Left lung (tissue), 1 donor: ENCODE results near the genes AIPL1, MED31 and CTDNEP1.

DNA sequence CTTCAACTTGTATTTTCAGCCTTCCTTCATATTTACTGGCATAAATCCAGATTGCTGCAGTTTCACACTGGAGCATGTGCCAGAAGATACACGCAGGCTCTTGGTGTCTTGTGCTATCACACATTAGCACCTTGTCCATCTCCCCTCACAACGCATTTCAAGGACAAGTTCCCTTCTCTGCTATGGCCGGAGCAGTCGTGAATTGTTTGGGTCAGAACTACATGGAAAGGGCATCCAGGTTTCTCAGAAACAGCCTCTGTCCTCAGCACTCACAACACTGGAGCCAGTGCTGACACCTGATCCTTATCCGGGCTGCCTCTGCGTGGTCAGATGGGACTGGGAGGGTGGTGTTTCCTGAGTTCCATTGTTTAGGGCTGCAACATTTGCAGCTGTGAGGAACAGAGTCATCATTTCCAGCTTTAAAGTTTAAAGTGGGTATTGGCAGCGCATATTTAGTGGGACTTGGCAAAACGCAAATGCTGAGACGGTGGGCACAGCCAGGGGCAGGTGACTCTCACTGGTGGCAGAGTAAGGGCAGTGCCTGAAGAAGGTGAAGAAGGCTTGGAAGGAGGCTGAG, 28.2 kb downstream of the WSCD1 start:
- PRO-cap, result no peak

- PRO-cap, result no peak
Measured at GRCh38 chr17:6104805-6105495, 34.8 kb downstream of the WSCD1 start.

GRCh38 chr17:6191463-6191922, 121.3 kb downstream of the WSCD1 start:
- PRO-cap, result no peak

GRCh38 chr17:6434922-6435239, at the start of gene AIPL1:
AIPL1 (minus strand) TSS chr17:6435121.
- PRO-cap, result no peak

- PRO-cap, result no peak
Measured at GRCh38 chr17:6639401-6639953, 1.0 kb downstream of the KIAA0753 start.

- PRO-cap, result bidirectional peak, plus-strand start at chr17:6651767, minus-strand start at chr17:6651574
Measured at GRCh38 chr17:6651086-6652047, at the start of gene MED31. MED31 (minus strand) TSS chr17:6651605.

- PRO-cap, result no peak
Measured at GRCh38 chr17:6795936-6796826, 20.2 kb downstream of the FBXO39 start.

DNA sequence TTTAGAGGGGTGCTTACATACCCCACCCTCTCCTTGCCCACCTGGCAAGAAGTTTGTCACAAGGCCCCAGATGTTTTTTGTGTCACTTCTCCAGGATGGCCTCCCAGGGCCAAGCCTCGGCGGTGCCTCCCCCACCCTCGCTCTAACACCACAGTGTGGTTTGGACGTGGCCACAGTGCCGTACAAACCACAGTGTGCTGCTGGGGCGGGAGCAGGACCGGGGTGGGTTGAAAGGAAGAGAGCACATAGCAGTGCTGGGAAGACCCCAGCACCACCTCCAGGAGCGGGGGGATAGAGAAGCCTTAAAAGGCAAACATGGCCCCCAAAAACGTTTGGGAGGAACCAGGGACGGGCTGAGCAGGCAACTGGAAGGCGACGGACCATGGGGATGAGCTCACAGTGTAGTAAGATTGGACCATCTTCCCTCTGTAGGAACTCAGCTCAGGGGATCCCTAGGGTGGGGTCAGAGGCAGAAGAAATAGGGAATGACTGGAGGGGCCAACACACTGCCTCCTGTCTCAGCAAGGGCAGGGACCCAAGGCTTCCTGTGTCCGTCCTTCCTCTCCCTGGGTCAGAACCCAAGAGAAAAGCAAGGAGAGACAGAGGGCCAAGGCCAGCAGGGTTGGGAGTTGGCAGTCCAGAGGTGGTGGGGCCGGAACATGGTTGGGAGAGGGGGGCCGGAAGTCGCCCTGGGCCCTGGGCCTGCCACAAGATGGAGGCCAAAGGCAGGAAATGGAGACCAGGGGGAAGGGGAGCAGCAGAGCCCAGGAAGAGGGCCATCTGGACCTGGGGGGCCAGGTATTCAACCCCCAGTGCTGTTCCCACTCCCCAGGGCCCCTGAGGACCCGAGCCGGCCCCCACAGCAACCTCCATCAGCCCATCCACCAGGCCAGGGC, 3.5 kb downstream of the C17orf49 start:
- PRO-cap, result bidirectional peak, plus-strand start at position 192 of the sequence, minus-strand start outside the sequence; bidirectional peak, plus-strand start at position 735 of the sequence, minus-strand start at position 584 of the sequence

DNA sequence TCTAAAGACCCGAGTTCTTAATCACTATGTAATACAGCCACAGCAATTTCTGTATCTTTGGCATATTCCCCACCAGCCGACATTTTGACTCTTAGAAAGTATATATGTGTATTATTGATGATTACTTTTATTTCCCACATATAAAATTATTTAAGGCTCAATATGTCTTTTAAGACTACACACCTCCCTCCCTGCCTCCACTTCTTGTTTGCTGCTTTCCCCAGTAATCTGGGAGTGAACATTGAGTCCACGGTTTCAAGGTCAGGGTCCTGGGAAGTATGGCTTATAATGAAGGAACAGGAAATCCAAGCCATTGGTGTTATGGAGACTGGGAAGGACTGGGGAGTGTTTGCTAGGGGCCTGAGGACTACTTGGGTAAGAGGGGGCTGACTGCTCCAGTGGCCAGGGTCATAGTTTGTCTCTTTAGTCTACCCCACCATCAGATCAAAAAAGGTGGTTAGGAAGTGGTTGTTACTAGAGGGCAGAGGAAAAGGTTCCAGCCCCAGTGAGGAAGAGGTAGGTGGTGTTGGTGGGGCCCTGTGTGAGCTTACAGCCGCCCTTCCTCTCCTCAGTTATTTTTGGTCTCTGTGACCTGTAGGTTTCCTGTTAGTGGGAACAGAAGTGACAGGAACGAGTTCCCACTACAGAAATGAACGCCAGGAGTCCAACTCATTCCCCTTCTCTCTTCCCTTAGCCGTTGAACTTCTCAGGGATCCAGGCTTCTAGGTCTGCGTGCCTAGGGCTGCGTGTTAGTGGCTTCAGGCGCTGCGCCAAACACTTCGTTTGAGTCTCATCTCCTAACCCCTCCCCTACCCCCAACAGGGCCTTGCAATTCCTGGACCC, 755 bp upstream of the SLC16A13 start:
- PRO-cap, result no peak

- PRO-cap, result no peak
Measured at GRCh38 chr17:7120585-7121069, 6.0 kb upstream of the ASGR2 start.

GRCh38 chr17:7223573-7223751, 3.7 kb downstream of the ACADVL start:
- PRO-cap, result no peak

GRCh38 chr17:7224736-7224905, 4.9 kb downstream of the ACADVL start:
- PRO-cap, result no peak

GRCh38 chr17:7250900-7251853, at the start of gene CTDNEP1:
CTDNEP1 (minus strand) TSS chr17:7251734.
- PRO-cap, result bidirectional peak, plus-strand start at chr17:7251741, minus-strand start at chr17:7251705

- PRO-cap, result no peak
Measured at GRCh38 chr17:7280417-7280696, 1.2 kb upstream of the SLC2A4 start.

- PRO-cap, result no peak
Measured at GRCh38 chr17:7289323-7289722, 5.1 kb downstream of the YBX2 start.

- PRO-cap, result no peak
Measured at GRCh38 chr17:7296168-7296968, 1.9 kb upstream of the YBX2 start.

DNA sequence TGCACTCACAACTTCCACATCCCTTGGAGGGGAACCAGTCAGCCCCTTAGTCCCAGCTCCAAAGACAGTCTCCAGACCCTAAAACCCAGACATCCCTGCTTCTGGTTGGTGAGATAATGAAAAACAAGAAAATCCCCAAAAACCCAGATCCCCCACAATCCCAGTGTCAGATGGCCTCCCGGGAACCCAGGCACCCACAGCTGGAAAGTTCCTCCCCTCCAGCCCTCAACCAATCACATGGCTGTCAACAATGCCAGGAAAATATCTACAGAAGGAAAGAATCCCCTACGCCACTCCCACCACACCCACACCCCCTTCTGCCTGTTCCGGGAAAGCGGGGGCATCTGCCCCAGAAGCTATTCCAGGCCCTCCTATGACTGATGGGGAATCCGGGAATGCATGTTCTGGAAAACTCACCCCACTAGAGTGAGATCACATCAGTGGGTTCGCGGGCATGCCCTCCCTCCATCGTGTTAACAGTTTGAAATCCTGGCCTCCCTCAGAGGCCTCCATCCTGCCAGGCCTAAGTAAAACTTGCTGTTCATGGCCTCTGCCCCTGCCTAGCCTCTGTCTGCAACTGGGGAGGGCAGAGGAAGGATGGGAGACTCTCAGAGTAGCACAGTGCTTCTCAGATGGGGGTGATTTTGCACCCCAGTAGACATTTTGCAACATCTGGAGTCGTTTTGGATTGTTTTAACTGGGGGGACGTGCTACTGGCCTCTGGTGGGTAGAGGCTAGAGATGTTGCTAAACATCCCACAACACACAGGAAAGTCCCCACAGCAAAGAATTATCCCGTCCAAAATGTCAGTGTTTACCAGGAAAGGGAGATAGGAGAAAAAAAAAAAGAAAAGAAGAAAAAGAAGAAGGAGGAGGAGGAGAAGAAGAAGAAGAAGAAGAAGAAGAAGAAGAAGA, 2.0 kb downstream of the TMEM95 start:
- PRO-cap, result no peak

DNA sequence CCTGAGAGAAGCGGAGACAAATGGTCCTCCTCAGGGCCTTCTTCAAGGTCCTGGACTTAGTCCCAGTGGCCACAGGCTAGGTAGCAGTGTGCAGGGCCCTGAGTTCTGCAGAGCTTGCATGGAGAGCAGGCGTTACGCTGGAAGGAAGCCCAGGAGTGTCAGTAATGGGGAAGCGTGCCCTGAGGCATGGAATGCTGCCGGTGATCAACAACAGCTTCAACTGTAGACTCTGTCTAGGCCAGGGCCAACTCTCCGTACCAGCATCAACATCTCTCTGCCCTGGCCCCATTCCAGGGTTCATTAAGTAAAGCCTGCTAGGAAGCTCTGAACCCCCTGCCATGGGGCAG, 591 bp upstream of the TNK1 start:
- PRO-cap, result no peak

GRCh38 chr17:7416096-7416529, 4.0 kb upstream of the SPEM1 start:
- PRO-cap, result no peak

DNA sequence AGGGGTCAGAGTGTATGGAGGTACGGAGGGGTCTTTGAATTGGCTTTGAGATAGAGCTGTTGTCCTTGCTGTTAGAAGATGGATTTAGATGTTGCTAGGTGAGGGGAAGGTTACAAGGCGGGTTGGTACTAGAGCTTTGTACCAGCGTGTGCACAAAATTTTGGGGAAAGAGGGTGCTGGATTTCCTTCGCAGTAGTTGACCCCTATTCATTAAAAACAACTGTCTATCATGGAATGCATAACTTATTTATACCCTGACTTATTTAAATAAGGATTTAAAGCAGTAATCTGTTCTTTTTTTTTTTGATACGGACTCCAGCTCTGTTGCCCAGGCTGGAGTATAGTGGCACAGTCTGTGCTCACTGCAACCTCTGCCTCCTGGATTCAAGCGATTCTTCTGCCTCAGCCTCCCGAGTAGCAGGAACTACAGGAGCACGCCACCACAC, 9.7 kb downstream of the SLC35G6 start:
- PRO-cap, result no peak